Osteocyte (in vitro differentiated cells): ENCODE data around the genes ASTE1 and NPHP3.

DNA sequence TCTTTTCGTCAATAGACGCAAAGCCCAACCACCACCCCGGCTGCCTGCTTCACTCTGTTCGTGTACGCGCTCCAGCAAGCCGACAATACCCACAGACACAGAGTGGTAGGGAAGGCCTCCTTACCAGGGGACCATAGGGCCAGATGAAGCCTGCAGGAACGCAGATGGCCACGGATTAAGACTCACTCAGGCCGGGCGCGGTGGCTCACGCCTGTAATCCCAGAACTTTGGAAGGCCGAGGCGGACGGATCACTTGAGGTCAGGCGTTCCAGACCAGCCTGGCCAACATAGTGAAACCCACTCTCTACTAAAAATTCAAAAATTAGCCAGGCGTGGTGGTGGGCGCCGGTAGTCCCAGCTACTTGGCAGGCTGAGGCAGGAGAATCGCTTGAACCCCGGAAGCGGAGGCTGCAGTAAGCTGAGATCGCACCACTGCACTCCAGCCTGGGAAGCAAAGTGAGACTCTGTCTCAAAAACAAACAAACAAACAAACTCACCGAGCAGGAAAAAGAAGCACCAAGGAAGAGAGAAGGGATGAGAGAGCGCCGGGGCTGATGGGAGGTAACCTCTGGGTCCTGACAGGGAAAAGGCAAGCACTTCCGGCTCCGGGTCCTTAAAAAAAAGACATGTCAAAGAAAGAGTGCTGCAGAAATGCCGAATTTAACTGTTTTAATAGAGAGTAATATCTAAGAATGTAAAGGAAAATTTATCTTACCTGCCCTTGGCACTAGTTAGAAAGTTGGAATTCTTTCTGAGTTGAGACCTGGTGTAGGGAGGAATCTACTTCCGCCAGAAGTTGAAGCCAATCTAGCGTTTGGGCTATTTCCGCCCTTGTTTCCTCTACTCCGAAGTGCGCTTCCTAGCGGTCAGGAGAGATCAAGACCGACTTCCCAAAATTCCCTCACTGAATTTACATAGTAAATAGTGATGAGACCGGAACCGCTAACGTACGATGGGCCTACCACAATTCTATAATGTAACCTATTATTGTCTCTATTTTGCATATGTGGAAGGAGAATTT, 29.2 kb downstream of the EFCAB12 start:
- PRO-cap = unidirectional peak, minus-strand start at position 458 of the sequence; bidirectional peak, plus-strand start at position 872 of the sequence, minus-strand start at position 570 of the sequence; unidirectional peak, plus-strand start at position 904 of the sequence

DNA sequence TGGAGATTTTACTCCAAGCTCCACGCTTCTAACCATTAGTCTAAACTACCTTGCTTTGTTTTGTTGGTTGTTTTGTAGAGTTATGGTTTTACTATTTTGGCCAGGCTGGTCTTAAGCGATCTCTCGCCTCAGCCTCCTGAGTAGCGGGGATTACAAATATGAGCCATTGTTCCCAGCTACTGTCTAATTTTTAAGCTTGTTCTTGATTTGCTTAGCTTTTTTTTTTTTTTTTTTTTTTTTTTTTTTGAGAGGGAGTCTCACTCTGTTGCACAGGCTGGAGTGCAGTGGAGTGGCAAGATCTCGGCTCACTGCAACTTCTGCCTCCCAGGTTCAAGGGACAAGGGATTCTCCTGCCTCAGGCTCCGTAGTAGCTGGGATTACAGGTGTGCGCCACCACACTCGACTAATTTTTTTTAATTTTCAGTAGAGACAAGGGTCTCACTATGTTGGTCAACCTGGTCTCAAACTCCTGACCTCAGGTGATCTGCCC, 28.5 kb downstream of the EFCAB12 start:
- PRO-cap = unidirectional peak, plus-strand start at position 91 of the sequence

GRCh38 chr3:129429505-129429871, 1.1 kb upstream of the EFCAB12 start:
- PRO-cap = no peak

GRCh38 chr3:129452150-129453161, 12.4 kb downstream of the IFT122 start:
- PRO-cap = no peak

DNA sequence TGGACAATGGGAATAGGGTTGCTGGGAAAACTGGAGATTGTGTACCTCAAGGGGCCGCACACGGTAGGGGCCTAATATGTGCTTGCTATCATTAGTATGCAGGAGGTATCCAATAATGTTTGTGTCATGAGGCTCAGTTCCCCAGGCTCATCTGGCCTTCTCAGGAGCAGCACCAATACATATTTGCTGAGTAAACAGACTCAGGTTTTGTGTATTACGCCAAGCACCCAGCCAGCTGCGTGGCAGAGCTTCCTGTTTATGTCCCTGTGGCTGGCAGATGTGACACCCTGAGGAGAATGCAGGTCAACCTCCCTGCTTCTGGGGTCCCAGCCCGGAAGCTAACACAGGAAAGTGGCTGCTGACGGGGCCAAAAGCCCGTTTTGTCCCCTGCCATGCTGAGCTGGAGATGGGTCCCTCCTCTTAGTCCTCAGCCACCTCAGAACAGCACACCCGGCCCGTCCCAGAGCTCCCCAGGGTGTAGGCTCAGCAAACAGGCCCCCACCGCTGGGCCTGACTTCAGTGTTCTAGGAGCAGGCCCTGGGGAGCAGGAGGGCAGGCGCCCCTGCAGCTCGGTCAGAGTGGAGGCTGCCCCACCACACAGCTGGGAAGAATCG, 29.6 kb downstream of the PLXND1 start:
- PRO-cap = no peak

DNA sequence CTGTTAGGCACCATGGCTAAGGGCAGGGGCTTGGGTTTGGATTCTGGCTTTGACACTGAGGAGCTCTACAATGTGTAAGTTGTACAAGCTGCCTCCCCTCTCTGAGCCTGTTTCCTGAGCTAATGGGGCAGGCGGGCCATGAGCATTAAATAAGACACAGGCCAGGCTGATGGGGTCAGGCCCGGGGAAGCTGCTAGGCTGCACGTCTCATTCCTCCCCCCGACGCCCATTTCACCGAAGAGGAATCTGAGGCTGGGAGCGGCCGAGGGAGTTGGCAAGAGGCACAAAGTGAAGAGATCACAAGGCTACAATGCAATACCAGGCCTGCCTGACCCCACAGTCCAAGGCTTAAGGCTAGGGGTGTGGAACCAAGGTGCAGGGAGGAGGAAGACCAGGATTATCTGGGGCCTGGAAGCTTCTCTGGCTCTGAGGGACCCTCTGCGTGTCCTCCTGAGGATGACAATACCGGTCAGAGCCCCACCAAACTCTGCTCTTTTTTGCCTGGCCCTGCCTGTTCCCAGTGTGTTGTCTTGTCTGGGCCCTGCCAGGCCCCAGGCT, 19.4 kb downstream of the PLXND1 start:
- PRO-cap = no peak

DNA sequence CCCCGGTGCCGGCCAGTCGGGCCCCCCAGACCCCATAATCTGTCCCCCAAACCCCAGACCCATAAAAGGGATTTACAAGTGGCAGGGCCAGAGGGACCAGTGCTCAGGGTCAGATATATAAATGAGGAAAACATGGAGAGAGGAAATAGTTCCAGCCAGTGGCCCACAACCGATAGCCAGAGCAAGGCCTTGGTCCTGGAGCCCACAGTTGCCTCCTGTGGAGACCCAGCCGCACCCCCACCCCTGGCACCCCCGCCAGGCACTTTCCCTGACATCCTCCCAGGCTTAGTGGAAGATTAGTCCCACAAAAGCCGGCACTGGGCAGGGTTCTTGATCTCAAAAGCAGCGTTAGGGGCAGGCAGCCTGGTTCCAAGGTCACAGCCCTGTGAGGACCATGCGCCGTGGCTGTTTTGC, 1.0 kb upstream of the PLXND1 start:
- PRO-cap = no peak

DNA sequence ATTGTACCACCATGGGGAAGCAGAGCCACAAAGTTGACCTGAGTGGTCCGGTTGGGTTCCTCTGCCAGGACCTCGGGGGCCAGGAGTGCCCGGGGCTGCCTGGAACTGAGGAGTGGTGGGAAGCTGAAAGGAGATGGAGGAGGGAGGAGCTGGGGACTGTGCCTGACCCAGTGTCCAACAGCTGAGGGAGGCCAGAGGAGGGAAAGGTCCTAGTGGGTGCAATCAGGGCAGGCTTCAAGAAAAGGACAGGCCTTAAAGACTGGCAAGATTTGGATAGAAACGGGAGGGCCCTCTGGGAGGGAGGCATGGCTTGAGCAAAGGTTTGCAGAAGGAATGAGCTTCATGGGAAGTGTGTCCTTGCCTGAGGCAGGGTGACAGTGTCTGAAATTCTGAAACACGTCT, 32.1 kb upstream of the TRH start:
- PRO-cap = no peak

- PRO-cap = bidirectional peak, plus-strand start at chr3:131026640, minus-strand start at chr3:131026565; bidirectional peak, plus-strand start at chr3:131026935, minus-strand start at chr3:131026825
These were observed at the start of gene ASTE1 for GRCh38 chr3:131026155-131027004. TSS of gene ASTE1 (minus strand) at chr3:131026825.

DNA sequence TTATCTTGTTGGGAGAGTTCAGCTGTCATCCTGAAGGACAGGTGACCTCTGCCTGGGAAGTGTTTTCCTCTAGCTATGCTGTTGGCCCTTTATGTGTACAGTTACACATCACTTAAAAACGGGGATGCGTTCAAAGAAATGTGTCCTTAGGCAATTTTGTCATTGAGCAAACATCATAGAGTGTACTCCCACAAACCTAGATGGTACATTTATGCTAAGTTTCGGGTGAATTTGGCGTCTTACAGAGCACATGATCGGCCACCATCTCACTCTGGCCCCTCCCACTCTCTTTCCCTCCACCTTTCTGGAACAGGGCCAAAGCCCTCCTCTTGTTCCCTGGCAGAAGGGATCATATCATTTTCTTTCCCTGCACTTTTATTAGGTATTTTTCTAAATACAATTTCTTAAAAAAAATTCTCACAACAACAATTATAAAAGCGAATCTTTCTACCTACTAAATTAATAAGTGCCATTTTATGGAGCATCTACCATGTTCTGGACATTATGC, 164.1 kb upstream of the NUDT16 start:
- PRO-cap = no peak

GRCh38 chr3:131360935-131361508, 20.6 kb upstream of the NUDT16 start:
- PRO-cap = no peak

DNA sequence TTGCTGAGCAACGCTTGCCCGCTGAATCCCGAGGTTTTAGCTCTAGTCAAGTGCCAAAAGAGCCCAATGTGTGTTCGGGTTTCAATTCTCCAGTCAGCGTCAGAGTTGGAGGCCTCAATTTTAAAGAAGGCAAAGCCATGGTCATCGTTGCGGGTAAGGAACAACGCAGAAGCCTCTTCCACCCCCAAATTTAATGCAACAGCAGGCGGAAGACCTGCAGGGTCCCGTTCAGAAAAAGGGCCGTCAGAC, 213 bp upstream of the ACAD11 start:
- PRO-cap = bidirectional peak, plus-strand start at position 66 of the sequence, minus-strand start outside the sequence; bidirectional peak, plus-strand start at position 193 of the sequence, minus-strand start at position 192 of the sequence

DNA sequence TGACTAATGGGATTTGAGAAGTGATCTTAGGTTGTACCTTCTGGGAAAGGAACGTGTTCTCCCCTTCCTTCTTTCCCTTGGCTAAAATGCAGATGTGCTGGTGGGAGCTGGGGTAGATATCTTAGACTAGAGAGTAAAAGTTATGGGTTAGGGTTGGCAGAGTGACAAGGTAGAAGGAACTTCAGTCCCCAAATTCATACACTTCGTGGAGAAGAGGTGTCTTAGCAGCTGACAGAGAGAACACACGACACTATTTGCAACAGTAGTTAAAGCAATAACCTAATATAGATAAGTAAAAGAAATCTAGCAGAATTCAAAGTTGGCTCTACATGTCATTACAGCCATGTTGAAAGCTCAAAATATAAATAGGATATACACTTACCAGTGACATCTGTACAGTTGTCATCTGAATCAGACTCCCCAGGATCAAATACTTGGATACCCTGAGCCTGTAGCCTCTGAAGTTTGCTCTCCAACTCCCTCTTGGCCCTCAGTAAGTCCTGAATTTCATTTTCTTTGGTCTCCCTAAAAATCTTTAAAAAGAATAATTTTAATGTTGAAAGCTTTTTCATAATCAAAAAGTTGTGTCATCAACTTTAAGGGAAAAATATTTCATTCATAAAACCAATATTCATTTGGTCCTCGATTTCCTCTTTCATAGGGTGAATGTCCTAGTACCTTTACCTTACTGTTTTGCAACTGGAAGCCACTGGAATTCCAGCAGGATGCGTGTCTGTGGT, 3.4 kb downstream of the NPHP3 start:
- PRO-cap = no peak

GRCh38 chr3:132721368-132722691, at the start of gene NPHP3:
TSS of gene NPHP3 (minus strand) at chr3:132722409.
- PRO-cap = bidirectional peak, plus-strand start at chr3:132721987, minus-strand start at chr3:132721999; unidirectional peak, minus-strand start at chr3:132722224; unidirectional peak, minus-strand start at chr3:132722271; unidirectional peak, minus-strand start at chr3:132722381; unidirectional peak, minus-strand start at chr3:132722465

DNA sequence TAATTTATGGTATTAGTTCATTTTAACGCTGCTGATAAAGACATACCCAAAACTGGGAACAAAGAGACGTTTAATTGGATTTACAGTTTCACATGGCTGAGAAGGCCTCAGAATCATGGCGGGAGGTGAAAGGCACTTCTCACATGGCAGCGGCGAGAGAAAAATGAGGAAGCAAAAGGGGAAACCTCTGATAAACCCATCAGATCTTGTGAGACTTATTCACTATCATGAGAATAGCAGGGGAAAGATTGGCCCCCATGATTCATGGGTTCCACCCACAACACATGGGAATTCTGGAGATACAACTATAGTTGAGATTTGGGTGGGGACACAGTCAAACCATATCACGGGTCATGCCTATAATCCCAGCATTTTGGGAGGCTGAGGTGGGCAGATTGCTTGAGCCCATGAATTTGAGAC, 61.8 kb downstream of the TMEM108 start:
- PRO-cap = no peak

- PRO-cap = no peak
These were observed 37.7 kb upstream of the CDV3 start for GRCh38 chr3:133535732-133536325.

- PRO-cap = no peak
These were observed 15.5 kb downstream of the CDV3 start for GRCh38 chr3:133588891-133589493.

- PRO-cap = no peak
These were observed 16.2 kb downstream of the CDV3 start for GRCh38 chr3:133589494-133590185.

DNA sequence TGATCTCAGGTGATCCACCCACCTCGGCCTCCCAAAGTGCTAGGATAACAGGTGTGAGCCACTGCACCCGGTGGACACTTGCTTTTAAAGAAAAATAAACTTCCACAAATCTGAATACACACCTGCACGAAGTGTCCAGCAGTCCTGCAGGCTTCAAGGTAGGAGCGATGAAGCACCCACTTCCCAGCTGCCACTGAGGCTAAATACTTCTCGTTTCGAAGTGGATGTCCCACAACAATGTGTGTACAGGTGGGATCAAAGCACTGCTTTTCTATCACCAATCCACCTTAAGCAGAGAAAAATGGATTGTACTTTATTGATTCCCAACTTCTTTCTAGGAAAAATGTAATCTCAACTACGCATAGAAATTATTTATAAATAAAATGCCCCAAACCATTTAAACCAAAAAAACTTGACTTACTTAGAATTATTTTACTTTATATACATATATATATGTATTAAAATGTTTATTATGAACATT, 38.8 kb downstream of the CDV3 start:
- PRO-cap = no peak

DNA sequence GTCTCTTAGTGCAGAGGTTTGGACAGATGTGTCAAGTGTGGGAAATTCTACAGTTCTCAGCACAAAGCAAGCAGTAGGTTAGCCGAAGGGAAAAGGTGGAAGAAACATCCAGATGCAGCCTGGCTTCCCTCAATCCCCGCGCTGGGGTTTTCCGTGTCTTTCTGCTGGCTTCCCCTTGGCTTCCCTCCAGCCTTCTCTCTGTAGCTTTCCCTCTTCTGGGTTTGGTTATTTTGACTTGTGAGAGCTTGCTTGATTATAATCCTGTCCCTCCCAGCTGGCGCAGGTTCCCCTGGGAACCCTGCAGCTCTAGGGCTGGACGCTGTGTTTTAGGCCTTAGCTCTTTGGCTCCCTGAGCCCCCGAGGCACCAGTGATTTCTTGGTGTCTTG, 4.1 kb downstream of the TF start:
- PRO-cap = no peak